ENCODE results near the gene PON3.

GRCh38 chr7:93913167-93913747, 6.9 kb downstream of the GNGT1 start:
- PRO-cap, 2 experiments: no peak in any of the 2 experiments

DNA sequence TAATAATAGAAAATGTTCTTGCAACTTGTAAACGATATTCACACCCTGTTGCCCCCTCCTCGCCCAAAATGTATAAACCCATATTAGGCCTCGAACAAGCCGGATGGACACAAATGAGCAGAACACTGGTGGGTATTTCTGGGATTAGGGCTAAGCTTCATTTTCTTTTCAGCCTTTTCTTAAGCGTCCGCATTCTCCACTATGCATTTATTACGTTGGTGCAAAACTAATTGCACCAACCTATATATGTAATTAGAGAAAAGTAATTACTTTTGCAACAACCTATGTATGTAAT, 332 bp upstream of the GNG11 start:
- PRO-cap, 2 experiments: no peak in any of the 2 experiments

GRCh38 chr7:94060844-94061293, 56.7 kb upstream of the BET1 start:
- PRO-cap, 2 experiments: no peak in any of the 2 experiments

- PRO-cap, 2 experiments: no peak in any of the 2 experiments
Measured at GRCh38 chr7:94197269-94197752, 193.2 kb upstream of the BET1 start.

GRCh38 chr7:94426222-94426600, 31.5 kb downstream of the COL1A2 start:
- PRO-cap, 2 experiments: no peak in any of the 2 experiments

DNA sequence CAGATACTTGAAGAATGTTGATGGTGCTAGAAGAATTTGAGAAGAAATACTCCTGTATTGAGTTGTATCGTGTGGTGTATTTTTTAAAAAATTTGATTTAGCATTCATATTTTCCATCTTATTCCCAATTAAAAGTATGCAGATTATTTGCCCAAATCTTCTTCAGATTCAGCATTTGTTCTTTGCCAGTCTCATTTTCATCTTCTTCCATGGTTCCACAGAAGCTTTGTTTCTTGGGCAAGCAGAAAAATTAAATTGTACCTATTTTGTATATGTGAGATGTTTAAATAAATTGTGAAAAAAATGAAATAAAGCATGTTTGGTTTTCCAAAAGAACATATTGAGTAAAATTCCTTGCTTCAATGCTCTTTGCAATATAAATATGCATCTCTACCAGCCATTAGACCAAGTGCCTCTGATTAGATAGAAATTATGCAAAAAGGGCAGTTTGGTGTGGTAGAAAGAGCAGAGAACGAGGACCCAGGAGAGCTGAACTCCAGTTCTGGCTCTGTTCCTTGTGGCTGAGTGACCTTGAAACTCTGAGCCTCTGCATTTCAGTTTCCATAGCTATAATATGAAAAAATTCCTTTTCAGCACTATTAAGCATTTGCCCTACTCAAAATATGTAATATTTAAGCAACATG, 36.3 kb downstream of the COL1A2 start:
- PRO-cap, 2 experiments: no peak in any of the 2 experiments

- PRO-cap, 2 experiments: no peak in any of the 2 experiments
Measured at GRCh38 chr7:94516277-94516576, 6.6 kb downstream of the CASD1 start.

GRCh38 chr7:94530161-94530824, 20.7 kb downstream of the CASD1 start:
- PRO-cap, 2 experiments: no peak in any of the 2 experiments

DNA sequence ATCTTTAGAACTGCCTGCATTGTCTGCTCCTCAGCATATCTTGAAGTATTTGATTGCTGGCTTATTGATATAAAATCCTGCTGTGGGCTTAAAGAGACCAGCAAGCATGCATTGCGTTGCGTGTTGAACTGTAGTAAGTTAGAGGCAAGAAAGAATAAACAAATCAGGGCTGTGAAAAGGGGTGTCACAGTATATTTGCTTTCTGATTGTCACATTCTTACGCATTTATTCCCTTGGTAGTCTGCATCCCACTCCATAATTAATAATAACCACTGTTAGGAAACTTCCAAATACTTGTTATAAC, 1.5 kb downstream of the PPP1R9A start:
- PRO-cap, 2 experiments: no peak in any of the 2 experiments

GRCh38 chr7:95396061-95396618, at the start of gene PON3:
TSS of gene PON3 (minus strand) at chr7:95396375.
- PRO-cap, 2 experiments: peak in 2 of 2 experiments; most common plus-strand start chr7:95396472 (in 2)

DNA sequence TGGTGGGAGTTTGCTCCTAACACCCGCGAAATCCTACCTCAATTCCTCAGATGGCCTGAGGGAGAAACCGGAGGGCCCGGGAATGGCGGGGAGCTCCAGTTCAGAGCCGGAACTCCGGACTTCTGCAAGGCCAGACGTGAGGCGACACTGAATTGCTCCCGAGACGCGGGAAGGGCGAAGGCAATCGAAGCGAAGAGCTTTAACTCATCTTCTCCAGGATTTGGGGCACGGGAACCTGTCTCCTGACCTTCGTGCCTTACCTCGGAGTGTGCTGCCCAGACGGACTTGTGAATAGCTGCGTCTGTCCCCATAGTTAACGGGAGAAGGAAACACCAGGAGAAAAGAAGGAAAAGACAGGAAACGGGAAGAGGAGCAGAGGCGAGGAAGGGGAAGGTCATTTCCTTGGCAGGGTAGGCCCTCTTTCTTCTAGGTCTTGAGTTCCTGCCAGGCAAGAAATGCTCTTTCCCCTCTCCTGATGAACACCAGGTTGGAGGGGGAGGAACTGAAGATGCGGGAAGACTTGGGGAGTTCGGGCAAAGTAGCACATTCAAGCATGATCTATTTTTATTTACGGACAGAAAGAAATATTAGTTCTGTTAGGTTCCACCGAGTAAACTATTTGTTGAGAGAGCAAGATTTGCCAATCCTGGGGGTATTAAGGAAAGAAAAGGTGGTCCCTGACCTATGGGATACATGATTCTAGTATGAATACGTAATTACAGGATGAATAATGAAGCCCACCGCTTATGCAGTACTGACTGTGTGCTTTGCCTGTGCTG, 633 bp upstream of the PON3 start:
- PRO-cap, 2 experiments: no peak in any of the 2 experiments

DNA sequence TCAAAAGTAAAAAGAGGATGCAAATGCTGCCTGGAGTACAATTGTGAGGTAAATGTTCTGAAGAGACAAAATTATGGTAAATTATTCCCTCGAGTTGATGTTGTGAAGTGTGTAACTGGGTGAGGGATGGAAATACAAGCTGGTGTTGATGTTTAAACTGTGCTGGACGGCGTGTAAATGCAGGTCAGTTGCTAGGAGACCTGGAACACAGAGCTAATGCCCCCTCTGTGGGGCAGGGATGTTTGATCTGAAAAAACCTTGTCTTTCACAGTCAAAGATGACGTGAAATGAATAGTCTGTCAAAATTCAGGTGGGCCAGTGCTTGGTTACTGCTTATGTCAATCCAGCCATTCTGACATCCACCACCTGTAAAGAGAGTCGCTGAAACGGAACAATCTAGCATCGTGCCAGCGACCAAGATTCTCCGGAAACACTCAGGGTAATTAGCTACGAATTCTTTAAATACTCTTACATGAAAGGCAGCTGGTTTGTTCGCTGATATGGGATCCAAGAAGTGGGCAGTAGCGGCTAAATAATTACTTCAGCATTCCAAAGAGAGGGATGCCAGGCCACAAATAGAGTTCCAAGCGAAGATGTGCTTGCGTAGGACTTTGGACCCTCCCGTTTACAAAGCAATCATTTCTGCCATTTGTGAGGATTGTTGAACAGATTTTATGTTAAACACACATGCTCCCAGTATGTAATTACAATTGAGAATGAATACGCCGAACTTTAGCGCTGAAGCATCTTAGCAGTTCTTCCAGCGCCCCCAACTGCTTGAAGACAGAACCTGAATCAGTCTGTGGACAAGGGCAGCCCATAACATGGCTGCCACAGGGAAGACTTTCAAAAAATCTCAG, 7.4 kb upstream of the ASB4 start:
- PRO-cap, 2 experiments: no peak in any of the 2 experiments

GRCh38 chr7:95599330-95599864, 3.1 kb upstream of the PDK4 start:
- PRO-cap, 2 experiments: no peak in any of the 2 experiments

- PRO-cap, 2 experiments: no peak in any of the 2 experiments
Measured at GRCh38 chr7:95602227-95602914, 6.1 kb upstream of the PDK4 start.

DNA sequence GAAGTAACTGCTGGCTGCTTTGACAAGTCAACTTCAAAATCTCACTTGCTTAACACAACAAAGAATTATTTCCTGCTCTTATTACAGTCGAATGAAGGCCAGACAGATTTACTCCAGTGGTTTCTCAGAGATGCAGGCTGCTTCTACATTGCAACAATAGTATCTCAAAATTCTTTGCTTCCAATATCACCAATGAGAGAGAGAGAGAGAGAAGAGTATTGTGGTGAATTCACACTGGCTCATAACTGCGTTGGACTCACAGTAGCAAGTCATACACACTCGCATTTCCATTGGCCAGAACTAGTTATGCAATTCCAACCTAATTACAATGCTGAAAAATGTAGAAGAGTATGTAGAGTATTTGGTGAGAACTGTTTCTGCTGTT, 34.3 kb upstream of the PDK4 start:
- PRO-cap, 2 experiments: peak in 1 of 2 experiments; most common plus-strand start position 242 of the sequence (in 1); most common minus-strand start position 247 of the sequence (in 1)

GRCh38 chr7:95659832-95660564, 63.7 kb upstream of the PDK4 start:
- PRO-cap, 2 experiments: no peak in any of the 2 experiments

- PRO-cap, 2 experiments: peak in 2 of 2 experiments; most common plus-strand start chr7:95773534 (in 1); most common minus-strand start chr7:95773426 (in 2)
Measured at GRCh38 chr7:95772926-95773847, 833 bp downstream of the DYNC1I1 start.

- PRO-cap, 2 experiments: no peak in any of the 2 experiments
Measured at GRCh38 chr7:96176236-96176882, 145.5 kb downstream of the SLC25A13 start.

- PRO-cap, 2 experiments: no peak in any of the 2 experiments
Measured at GRCh38 chr7:96995932-96996474, 9.3 kb upstream of the DLX6 start.

GRCh38 chr7:98057960-98058527, 48.6 kb upstream of the LMTK2 start:
- PRO-cap, 2 experiments: no peak in any of the 2 experiments

All from right ventricle myocardium (tissue), 1 donor.